ENCODE results near the gene RAI1.

DNA sequence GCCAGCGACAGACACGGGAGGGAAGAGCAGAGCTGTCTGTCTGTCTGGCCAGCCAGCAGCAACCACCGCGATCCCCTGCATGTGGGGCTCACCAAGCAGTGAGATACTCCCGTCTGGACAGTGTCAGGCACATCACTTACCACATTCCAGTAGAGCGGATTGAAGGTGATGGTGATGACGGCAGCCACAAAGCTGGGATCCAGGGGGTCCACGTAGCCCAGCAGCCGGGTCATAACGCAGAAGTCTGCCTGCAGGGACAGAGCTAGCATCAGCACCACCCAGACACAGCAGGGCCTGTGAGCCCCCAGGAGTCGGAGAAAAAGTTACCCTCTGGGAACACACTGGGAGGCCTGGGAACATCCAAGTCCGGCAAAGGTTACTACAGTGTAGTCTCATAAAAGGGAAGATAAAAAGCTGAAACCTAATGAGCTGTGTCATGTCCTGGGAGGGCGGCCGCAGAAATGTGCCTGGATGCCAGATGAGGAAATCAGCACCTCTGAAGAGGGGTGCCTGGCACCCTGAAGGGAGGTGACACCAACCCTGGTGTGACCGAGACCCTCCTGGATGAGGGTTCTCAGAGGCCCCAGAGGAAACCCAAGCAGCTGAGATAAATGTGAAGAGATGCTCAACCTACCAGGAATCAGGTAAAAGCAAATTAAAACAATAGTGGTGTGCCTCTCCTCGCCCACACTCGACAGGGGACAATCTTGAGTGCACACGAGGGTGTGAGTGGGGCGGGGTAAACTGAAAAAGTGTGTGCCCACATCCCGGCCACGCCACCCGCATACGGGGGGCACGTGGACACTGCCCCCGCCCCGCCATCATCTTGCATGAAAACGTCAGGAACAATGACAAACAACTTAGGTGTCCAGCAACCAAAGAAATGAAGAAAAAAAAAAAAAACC is 14.5 kb downstream of the PEMT start:
- PRO-cap: no peak

DNA sequence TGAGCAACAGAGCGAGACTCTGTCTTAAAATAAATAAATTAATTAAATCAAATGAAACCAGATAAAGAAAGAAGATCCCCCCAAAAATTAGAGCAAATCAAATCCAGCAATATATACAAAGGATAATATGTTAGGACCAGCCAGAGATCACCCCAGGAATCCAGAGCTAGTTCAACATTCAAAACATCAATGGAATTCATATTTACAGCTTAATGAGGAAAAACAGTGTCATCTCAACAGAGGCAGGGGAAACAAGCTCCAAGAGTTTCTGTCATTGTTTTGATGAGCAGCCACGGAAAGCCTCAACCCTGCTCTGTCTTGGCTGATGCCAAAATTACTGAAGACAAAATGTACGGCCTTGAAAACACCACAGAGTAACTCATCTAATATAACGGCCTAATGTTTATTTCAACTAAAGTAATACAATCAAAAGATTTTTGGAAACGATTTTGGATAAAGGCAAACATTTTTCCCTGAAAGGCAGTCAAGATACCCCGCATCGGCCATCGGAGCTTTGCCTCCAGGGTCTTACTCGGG is 3.6 kb downstream of the PEMT start:
- PRO-cap: no peak

DNA sequence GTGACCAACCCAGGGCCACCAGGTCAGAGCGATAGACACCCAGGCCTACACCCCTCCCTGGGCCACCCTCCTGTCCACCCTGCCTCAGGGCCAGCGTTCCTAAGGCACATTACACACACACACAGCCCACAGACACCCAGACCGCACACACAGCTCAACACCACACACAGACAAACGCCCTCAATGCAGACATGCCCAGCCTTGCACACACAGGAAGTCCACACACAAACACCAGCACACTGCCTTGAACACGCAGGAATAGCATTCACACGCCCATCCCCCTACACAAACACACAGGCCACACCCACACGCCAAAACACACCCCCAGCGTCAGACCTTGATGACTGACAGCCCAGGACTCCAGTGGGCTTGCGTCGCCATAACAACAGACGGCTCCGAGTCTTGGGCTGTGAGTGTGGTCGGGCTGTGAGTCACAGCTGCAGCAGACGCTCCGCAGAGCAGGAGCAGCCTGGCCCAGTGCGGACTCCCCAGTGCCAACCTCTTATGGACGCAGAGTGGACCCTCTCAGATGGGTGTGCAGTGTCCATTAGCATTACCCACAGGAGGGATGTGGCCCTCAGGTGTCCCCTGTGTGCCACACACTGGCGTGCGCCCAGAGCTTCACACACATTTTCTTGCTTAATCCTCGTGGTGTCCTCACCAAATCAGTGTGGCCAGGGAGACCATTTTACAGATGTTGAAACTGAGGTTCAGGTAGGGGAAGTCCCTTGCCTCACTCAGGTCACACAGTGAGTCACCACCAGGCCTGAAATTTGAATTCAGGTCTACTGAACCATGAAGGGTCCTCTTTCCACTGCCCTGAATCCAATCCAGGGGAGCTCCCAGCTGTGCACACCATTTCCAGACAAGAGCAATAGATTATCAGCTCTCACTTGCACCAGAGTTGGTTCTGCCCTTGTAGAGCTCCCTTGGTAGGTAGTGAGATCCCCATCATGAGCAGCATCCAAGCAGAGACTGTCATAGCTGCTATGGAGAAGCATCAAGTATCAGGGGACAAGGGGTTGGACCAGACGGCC is 17.8 kb upstream of the RAI1 start:
- PRO-cap: no peak

- PRO-cap: unidirectional peak, plus-strand start at chr17:17681332; unidirectional peak, plus-strand start at chr17:17681399; bidirectional peak, plus-strand start at chr17:17681591, minus-strand start at chr17:17681566
These were observed at the start of gene RAI1 for GRCh38 chr17:17681055-17681687. TSS of gene RAI1 (plus strand) at chr17:17681458.

GRCh38 chr17:17681688-17682675 is 724 bp downstream of the RAI1 start:
- PRO-cap: bidirectional peak, plus-strand start at chr17:17681882, minus-strand start at chr17:17681814

GRCh38 chr17:17690332-17690703 is 9.1 kb downstream of the RAI1 start:
- PRO-cap: no peak

GRCh38 chr17:17712352-17713220 is 31.3 kb downstream of the RAI1 start:
- PRO-cap: no peak

DNA sequence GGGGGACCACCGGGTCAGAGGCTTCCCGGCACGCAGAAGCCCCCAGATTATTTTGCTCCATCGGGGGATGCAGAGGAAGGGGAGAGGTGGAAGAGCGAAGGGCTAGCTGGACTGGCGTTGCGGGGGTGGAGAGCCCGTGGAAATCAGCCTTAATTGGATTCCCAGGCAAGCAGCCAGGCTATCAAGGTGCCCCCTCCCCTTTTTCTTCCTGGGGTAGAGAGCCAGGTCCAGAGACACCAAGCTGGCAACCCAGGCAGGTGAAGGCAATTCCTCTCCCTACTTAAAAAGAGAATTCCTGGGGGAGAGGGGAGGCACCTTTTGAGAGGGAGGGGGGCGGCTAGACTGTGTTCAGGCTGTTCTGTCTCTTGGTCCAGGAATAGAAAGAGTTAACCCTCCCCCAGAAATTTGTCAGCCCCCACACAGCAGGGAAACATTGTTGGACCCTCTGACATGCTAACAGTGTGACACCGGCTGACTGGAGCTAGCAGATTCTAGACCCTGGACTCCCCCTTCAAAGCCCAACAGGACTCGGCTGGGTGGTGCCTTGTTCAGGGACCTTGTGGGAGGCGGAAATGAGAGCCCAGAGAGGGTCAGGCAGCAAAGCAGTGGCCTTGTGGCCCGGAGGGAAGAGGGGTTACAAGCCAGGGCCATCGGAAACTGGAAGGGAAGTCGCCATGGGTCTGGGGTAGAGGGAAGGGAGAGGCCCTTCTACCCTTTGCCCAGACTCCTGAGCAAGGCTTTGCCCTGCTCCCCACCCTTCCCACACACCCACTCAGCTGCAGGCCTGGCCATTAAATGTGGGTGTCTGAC is 44.5 kb downstream of the RAI1 start:
- PRO-cap: no peak

DNA sequence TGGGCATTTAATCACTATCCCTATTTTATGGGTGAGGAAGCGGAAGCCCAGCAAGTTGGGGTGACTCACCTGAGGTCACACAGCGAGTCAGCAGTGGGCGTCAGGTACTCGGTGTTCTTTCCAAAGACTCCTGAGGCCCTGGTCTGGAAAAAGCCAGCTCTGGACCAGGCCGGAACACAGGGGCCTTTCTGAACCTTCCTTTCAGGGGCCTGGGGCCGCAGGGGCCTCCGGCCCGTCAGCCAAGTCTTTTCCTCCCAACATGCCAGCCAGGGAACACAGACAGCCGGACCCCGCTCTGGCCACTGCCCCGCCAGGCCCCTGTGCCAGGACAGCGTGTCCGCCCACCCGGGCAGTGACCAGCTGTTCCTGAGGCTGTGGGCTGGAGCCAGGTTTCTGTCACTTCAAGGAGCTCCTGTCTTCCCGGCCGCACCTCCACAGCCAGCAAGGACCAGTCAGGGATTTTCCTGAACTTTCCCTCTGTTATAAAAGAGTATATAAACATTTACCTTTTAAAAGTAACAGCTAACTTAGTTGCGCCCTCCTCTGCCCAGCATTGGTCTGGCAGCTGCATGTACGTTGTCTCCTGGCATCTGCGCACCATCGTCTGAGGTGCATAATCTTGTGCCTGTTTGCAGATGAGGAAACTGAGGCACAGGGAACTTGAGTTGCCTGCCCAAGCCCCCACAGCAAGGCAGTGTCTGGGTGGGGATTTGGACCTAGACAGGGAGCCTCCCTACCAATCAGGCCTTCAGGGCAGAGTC is 62.4 kb downstream of the SREBF1 start:
- PRO-cap: no peak

- PRO-cap: no peak
These were observed 54.8 kb downstream of the SREBF1 start for GRCh38 chr17:17781768-17782634.

DNA sequence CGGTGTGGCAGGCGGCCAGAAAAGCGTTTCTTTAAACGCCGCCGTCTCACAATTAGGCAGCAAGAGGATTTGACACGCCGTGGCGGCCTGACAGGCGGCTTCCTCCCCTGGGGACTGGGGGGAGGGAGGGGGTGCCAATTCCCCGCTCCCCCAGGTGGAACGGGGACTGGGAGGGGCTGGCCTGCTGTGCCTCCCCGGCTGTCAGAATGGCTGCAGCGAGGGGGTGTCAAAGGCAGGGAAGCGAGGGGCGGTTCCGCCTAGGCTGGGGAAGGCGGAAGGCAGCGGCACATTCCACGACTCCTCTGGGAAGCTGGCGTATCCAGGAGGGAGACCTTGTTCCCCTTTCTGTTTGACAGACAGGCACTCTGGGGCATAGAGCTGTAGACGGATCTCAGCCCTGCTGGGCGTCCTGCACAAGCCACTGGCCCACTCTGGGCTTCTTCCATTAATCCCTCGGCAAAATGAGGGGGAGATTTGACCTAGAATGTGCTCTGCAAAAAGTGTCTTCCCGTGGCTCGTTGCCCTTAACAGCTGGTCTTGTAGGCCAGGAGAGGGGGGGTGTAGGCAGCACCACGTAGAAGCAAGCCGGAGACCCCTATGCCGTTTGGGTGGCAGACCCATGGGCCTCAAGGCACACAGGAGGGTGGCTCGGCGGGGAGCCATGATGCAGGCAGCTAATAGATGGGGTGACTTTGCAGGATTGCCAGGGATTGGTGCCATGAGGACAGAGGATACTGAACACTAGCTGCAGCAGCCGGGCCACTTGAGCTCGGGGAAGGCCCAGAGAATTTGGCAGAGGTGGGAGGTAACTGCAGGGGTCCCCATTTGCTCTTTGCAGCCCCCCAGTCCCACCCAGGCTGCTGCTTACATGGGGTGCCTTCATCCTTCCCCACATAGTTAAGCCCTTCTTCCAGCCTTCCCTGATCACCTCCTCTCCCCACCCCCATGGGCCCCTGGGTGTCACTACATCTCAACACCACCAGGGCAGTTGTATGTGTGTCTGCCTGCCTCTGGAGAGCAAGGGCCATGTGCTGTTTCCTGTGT is 52.4 kb downstream of the SREBF1 start:
- PRO-cap: no peak

GRCh38 chr17:17786101-17786607 is 50.6 kb downstream of the SREBF1 start:
- PRO-cap: no peak

GRCh38 chr17:17818639-17819498 is 17.9 kb downstream of the SREBF1 start:
- PRO-cap: no peak

GRCh38 chr17:17836028-17836456 is 744 bp downstream of the SREBF1 start:
- PRO-cap: bidirectional peak, plus-strand start at chr17:17836412, minus-strand start at chr17:17836231

- PRO-cap: no peak
These were observed 564 bp upstream of the SREBF1 start for GRCh38 chr17:17837278-17837821.

GRCh38 chr17:17911117-17911674 is 61.0 kb downstream of the TOM1L2 start:
- PRO-cap: no peak

DNA sequence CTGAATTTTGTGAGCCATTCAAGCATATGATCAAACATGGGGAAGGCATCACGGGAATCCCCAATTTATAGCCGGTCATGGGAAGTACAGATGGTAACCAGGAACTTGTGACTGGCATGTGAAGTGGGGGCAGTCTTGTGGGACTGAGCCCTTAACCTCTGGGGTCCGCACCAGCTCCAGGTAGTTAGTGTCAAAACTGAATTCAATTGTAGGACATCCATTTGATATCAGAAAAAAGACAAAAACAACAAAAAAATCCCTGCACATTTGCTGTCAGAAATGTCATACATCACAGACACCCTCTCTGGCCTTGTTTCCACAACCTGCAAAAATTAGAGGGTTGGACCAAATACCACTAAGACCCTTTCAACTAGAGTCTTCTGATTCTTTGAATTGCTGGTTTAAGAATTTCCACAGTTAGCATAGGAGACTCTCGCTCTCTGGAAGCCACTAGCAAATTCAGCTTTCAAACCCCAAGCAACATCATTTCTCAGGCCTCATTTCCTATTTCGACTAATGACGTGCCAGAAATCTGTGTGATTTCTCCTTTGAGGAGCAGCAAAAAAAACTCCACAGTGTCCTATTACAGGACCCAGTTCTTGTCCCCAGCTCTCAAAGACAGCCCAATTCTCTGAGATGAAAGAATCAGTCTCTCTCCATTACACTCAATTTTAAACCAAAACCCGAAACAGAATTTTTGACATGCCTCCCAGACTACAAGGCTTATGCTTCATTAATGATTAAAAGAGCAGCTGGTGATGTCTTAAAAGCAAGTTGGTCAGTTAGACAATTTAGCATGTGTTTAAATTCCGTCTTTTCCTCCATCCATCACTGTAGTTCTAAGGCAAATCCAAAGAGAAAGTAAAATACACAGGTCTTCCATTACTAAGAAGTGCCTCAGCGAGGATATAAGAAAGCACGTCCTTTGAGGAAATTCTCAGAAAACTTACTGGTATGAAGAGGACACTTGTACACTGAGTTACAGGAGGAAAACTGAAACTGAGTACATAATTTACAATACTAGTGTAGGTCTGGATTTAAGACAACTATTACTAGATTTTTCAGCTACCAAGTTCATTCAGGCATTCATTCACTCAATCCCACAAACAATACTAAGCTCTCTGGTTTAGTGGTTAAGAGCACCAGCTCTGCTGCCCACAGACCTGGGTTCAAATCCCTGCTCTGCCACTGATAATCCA is 12.7 kb downstream of the TOM1L2 start:
- PRO-cap: no peak

- PRO-cap: no peak
These were observed 17.9 kb downstream of the ATPAF2 start for GRCh38 chr17:18021042-18021570.

- PRO-cap: no peak
These were observed 173 bp downstream of the MYO15A start for GRCh38 chr17:18108794-18109063.

DNA sequence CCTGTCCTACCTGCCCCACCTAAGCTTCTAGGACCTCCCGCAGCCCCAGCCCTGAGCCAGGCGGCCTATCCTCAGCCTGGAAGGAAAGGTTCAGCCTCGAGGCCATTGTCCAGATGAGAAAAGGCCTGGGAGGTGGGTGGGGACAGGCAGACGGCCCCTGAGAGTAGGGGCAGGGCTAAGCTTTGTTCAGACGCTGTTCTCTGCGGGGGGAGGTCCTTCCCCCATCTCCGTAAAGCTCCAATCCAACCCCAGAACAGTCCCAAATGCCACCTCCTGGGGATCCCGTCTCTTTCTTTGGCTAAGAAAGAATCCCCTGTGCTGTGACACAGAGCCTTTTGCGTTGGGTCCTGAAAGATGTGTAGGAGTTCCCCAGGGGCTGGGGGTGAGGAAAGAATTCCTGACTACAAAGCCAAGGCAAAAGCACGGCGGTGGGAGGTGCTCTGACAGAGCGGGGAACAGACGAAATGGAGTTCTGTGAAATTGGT is 746 bp upstream of the LLGL1 start:
- PRO-cap: no peak